ReNcell CX (cell line): ENCODE results near the gene SLC10A7.

GRCh38 chr4:146521433-146522527 lies at the start of gene SLC10A7:
SLC10A7 (minus strand) TSS chr4:146521940.
- PRO-cap, result unidirectional peak, minus-strand start at chr4:146521664; unidirectional peak, plus-strand start at chr4:146522440

GRCh38 chr4:147680825-147681368 lies 3.1 kb downstream of the PRMT9 start:
- PRO-cap, result no peak

DNA sequence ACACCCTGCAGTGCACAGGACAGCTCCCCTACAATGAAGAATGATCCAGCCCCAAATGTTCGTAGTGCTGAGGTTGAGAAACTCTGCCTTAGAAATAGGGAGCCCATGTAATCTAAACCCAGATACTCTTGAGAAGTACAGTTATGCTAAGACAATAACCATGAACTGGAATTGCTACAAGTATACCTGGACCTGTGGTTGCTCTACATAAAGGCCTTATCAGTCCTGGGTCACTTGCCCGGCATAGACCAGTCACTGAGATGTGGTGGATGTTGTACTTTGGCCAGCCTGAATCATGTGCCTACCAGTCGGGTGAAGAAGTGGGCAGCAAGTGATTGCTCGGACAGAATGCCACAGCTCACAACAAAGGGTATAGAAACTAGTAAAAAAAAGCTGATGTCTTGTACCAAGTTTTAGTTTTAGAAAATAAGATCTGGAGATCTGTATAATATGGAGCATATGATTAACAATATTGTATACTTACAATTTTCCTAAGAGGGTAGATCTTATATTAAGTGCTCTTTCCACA lies 16.2 kb downstream of the ARHGAP10 start:
- PRO-cap, result no peak

- PRO-cap, result no peak
These were observed 22.1 kb downstream of the ARHGAP10 start for GRCh38 chr4:147753866-147754425.

DNA sequence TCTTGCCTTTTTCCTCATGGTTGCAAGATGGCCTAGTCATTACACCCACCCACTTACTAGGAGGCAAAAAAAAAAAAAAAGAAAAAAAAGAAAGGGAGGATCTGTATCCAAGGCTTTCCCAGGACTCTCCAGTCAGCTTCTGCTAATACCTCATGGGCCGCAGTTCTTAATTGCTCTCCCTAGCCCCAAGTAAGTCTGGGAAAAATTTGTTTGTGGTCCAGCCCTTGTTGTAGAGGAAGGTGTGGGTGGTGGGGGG lies 24.1 kb downstream of the ARHGAP10 start:
- PRO-cap, result no peak

DNA sequence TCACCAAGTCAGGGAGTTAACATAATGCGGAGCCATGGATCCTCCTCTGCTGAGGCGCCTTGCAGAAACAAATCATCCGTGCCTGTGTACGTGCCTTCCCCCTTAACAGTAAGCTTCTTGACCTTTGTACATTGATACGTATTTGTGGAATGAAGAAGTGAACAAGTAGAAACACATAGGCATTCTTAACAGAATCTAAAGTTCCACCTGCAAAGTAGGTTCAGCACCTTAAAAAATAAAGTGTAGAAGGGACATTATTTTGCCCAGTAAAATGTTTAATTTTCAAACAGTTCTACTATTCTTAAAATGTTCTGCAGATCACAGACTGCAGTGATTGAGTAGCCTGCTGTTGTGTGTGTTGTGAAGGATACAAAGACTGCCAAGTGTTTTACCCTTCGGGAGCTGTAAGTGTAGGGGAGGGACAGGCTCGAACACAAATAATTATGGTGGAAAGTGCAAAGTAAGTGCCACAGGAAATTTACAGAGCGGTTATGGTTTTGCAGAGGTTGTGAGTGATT lies 61.9 kb downstream of the ARHGAP10 start:
- PRO-cap, result no peak

- PRO-cap, result no peak
These were observed 132.1 kb downstream of the ARHGAP10 start for GRCh38 chr4:147863968-147864394.

GRCh38 chr4:147971141-147971519 lies 239.2 kb downstream of the ARHGAP10 start:
- PRO-cap, result no peak

GRCh38 chr4:148023851-148024189 lies 291.9 kb downstream of the ARHGAP10 start:
- PRO-cap, result no peak

GRCh38 chr4:148044211-148044863 lies 312.4 kb downstream of the ARHGAP10 start:
- PRO-cap, result no peak

DNA sequence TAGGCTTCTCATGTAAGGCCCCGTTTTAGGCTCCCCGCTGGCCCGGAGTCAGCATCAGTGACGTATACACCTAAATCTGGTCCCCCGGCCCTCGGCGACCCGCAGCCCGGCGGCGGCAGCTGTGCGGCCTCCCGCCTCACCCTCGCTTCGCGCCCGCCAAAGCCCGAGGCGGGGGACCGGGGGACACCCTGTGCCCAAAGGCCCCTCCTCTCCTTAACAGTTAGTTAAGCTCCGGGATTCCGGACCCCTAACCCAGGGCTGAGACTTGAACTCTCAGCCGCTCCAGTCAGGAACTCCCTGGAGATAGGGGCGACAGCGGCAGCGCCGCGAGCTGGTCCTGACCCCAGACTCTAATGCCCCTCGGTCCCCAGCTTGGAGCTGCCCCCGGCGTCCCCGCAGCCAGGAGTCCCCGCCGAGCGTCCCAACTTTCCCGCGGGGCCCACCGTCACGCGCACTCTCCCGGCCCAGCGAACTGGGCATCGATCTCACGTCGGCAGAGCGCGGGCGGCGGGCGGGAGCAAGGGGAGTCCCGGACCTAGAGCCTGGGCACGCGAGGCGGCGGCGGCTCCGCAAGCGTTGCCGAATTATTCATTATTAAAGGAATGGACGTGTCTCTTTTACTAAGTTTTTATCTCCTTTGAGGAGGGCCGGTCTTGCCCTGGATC lies 1.5 kb upstream of the NR3C2 start:
- PRO-cap, result no peak

GRCh38 chr4:148681014-148681318 lies 238.8 kb upstream of the NR3C2 start:
- PRO-cap, result no peak

- PRO-cap, result no peak
These were observed 340.0 kb upstream of the NR3C2 start for GRCh38 chr4:148782191-148782650.

DNA sequence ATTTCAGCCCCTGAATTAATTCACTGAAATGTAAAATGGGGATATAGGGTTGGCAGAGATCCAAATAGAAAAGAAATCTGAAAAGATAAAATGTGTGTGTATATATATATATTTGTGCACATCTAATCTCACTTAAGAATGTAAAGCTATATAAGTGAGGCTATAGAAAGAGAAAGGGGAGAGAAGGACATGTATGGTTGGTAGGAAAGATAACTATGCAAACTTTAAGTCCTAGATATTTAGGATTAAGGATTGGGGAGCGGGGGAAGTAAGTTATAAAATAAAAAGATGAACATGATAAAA lies 608.0 kb upstream of the NR3C2 start:
- PRO-cap, result no peak

- PRO-cap, result no peak
These were observed 95.7 kb downstream of the DCLK2 start for GRCh38 chr4:150173884-150174461.

GRCh38 chr4:150561988-150562471 lies 19.9 kb upstream of the MAB21L2 start:
- PRO-cap, result no peak

DNA sequence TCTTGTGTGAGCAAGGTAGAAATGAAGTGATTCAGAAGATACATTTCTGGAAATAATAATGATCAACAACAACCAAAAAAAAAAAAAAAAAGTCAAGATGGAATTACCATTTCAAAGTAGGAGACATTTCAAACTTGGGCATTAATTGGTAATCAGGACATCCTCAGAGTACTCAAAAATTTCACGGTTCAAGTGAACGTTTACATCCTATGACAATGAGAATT lies 19.2 kb downstream of the LRBA start:
- PRO-cap, result no peak

DNA sequence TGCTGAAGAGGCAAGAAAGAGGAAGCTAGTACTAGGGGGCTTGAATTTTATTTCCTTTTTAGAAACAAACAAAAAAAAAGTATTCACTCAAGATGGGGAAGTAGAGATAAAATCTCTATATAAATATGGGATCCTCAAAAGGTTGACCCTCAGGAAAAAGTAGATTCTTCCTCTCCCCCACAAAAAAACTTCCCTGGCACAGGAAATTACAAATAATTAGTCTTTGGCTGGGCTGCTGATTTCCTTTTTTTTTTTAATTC lies 16.0 kb downstream of the LRBA start:
- PRO-cap, result no peak

DNA sequence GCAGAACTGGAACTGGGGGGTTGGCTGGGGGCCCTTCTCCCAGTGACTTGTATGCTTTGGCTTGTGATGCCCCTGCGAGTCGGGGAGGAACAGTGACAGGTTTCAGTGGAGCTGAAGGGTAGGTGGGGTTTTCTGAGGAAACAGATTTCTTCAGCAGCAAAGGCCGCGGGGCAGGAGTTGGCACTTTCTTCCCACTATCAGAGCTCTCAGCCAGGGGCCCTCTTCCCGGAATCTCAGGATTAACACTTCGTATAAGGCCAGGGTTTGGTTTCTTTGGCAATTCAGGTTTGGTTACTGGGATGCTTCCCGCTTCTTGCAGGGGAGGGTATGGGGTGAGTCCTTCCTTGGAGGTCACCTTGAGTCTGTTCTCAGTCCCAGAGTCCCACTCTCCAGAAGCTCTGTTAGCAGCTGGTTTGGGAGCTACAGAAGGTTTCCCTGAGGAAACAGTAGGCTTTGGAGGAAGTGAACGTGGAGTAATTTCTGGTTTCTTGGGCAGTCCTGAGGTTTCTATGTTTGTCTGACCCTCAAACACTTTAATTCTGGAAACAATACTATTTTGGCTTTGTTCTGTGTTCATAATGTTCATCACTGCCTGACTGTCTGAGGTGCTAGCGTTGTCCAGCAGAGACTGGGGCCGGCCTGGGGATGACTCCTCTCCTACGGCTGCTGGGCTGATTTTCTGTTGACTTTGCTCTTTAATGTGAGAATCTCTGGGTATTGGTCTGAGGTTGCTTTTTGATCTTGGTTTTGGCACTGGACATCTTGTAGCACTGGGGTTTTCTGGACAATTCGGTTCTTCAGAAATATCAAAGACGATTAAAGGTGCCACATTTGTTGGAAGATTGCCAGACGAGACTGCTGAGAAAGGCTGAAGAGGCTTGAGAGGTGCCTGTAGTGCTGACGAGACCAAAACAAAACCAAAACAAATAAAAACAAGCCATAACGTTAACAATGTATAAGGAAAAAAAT lies 75.6 kb downstream of the RPS3A start:
- PRO-cap, result no peak

- PRO-cap, result no peak
These were observed 79.6 kb downstream of the RPS3A start for GRCh38 chr4:151178965-151179451.